CD14-positive monocyte (primary cell): ENCODE measurements around a stretch of chr3.

GRCh38 chr3:188246865-188247407, 93.0 kb downstream of the LPP start:
- CAGE, long polyA plus RNA = no peak

DNA sequence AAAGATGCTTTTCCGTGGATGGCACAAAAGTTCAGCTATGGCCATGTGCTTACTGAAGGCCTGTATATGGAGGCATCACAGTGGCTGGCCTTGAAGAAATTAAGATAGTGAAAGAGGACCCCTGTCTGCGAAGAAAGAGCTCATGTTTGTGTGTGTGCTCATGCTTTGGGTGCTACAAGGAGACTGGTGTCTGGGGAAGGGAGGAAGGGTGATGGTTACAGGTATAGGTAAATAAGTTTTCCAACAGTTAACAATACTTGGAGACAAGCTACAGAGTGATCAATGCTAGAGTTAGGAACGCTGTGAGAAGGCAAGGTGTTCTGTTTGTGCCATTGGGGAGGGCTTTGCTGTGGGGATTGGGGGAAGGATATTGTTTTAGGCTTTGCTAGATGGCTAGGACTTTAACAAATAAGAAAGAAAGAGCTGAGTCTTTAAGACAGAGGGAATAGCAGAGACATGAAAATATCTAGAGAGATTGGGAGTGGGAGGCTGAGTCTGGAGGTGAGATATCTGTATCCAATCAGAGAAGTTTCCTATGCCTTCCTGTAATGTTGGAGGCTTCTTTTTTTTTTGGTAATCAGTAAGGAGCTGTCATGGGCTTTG, 111.4 kb downstream of the LPP start:
- CAGE, long polyA plus RNA = no peak

DNA sequence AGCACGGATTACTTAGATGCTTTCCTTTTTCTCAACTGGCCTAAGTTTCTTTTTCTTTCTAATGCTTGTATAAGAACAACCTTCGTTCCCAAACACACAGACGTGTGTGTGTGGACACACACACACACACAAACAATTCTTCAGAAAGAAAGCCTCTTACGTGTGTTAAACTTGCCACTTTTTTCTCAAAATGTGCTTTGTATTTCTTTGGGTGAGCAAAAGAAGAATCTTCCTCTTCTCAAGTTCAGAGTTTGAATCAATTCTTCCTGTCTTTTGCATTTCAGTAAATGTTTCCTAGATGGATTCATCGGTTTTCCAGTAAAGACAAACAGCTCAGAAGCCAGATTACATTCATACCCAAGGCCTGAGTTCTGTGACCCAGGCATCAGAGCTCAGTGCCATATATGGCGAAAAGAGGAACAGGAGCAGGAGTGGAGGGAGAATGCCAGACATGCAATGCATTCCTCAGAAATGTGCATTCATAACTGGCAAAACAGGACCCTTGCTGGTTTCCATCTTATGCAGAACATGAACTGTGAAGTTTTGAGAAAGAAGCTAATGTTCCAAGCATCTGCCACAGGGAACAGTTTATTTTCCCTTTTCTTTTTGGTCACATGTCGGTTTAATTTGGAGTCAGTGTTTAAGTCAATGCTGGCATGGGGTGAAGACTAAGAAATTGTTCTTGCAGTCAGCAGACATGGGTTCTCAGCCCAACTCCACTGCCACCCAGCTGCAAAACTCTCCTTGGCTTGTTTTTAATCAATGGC, 116.4 kb downstream of the LPP start:
- CAGE, long polyA plus RNA = no peak

DNA sequence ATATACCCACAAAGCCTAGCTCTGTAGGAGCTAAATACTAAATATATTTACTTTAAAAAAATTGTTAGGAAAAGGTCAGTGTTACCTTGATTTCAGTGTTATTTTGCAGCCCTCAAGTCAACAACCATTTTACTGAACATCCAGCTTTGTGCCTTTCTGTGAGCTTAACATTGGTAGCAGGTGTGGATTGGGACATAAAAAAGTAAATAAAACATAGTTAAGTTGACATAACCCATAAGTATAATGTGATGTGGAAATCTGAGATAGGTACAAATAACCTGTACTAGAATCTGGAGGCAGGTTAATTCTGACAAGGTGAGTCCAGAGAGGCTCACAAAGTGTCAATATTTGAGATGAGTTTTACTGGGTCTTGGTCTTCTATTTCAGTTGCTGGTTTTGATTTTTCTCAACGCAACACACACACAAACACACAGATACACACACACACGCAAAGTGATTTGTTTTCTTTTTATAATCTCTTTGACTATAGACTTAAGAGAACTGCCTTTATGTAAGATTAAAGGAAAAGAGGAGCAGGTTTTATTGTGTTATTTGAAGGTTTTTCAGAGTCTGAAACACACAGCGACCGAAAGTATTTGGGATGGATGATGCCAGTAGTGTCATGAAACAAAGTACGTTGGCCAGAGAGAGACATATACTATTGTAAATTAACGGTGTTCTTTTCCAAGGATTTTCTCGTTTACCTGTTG, 151.4 kb downstream of the LPP start:
- CAGE, long polyA plus RNA = no peak

GRCh38 chr3:188538930-188539604, 385.1 kb downstream of the LPP start:
- CAGE, long polyA plus RNA = no peak

- CAGE, long polyA plus RNA = no peak
Observed at GRCh38 chr3:188682226-188682733, 489.5 kb upstream of the TPRG1 start.

DNA sequence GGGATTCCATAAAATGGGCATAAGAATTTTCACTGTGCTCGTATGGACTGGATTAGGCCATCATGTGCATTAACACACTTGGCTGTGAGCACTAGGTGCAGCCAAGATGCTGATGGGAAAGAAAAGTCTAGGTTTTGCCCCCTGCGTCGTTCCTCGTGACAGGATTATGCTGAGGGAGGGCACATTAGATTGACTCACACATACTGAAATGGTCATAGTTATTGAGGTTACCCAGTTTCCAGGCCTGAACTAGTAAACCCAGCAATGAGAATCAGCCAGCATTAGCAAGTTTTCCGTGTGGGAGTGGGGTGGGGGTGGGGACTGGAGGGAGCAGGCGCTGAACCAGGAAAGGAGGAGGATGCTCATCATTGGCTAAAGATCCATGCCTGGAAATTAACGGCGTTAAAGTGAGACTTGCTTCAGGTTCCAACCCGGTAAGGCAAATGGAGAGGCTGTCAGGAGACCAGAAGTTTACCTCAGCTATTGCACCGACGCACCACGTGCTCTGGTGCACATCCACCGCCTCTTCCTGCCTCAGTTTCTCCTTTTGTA, 224.9 kb upstream of the TPRG1 start:
- CAGE, long polyA plus RNA = start-site peak on the plus strand centred at position 194 of the sequence, 748 bp wide, 6 and 7 reads in 2 replicates

DNA sequence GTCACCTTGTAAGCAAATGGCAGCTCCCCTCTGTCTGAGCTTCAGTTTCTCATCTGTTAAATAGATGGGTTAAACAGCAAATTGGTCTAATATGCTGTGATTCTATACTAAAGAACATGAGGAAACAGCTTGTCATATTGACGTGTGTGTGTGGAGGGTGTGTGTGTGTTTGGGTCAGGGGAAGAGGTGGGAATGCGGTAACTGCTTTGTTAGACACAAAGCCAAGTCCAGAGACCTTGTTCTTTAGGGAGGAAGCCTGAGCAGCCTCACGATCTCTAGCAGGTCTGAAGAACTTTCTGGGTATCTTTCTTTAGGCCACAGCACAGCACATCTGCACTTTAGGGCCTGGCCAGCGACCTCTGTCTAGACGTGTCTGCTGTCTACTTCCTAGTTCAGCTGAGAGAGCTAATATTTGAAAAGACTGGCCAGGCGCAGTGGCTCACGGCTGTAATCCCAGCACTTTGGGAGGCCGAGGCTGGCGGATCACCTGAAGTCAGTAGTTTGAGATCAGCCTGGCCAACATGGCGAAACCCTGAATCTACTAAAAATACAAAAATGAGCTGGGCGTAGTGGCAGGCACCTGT, 220.0 kb upstream of the TPRG1 start:
- CAGE, long polyA plus RNA = no peak

GRCh38 chr3:189099631-189100291, 72.0 kb upstream of the TPRG1 start:
- CAGE, long polyA plus RNA = no peak

- CAGE, long polyA plus RNA = no peak
Observed at GRCh38 chr3:189166867-189167548, 4.8 kb upstream of the TPRG1 start.

DNA sequence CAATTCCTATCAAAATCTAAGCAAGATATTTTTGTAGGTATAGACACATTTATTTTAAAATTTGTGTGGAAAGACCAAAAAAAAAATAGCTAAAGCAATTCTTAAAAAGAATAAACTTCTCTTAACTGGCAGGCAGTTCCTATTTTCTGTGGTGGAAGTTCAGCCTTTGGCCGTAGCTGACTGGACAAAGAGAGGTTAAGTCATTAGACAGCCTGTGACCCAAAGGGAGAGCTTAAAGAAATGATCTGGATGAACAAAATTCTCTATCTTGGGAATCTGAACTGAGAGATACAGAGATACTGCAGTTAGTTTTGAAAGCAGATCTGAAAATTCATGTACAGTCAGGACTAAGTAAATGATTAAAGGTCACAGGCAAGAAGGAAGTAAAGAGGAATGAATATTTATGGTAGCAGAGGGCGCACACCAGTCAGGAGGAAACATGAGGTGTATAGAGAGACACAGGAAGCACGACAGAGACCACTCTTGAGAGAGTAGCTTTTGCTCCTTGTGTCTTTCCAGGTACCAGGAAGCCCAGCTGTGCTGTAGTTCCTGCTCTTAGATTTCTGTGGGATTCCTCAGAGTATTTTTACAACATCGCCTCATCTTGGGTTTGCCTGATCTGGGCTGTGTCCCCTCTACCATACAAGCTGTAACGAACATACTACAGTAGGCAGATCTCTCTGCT, 57.6 kb downstream of the TPRG1 start:
- CAGE, long polyA plus RNA = no peak

GRCh38 chr3:189270135-189270862, 98.5 kb downstream of the TPRG1 start:
- CAGE, long polyA plus RNA = no peak

DNA sequence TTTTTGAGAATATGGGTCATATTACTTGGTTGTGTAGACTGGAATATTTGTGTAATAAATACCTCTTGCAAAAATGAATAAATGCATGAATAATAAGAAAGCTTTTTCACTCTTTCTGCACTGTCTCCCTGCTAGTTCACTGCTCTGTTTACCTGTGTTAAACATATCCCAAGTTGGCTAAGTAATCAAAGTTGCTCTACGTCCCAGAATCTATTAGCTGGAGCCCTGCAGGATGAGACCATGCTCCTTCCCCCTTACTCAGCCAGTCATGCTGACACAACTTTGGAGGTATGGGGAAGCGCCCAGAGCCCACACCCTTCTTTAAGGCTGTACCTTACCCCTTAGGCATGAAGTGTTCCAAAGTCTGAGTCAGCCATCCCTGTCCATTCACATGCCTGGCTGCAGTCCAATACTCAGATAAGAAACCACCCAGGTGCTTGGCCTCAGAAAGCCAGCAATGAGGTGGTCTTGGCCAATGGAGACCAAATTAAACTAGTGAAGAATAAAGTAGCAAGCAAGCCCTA, 221.1 kb downstream of the TPRG1 start:
- CAGE, long polyA plus RNA = no peak

GRCh38 chr3:189791847-189792453, 160.8 kb downstream of the TP63 start:
- CAGE, long polyA plus RNA = no peak

- CAGE, long polyA plus RNA = no peak
Observed at GRCh38 chr3:190058304-190059393, 62.0 kb downstream of the P3H2 start.

DNA sequence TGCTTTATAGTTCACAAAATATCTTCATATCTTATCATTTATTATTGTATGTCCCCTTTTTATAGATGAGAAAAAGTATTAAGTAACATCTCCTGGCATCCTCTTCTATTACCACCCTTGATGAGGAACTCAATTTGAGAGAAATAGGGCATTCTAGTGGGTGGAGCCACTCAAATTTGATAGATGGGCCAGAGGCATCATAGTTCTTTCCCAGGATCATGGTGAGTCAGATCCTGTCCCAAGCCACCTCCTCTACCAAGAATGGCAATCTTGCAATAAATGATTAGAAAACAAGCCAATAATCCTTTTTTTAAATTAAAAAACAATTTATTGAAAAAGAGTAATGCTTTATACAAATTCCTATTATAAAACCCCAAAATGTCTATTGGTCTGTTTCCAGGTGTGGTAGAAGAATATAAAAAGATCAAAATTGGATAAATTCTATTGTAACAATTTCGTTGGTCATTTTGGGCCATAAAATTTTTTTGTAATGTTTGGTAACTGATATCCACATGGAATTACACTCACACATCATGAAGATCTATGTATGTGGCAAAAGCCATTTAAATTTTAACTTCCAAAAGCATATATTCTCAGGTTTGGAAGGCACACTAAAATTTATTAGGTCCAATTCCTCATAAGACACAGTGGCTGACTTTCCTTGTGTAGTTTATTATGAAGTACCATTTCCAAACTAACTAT, 16.7 kb downstream of the CLDN1 start:
- CAGE, long polyA plus RNA = no peak

DNA sequence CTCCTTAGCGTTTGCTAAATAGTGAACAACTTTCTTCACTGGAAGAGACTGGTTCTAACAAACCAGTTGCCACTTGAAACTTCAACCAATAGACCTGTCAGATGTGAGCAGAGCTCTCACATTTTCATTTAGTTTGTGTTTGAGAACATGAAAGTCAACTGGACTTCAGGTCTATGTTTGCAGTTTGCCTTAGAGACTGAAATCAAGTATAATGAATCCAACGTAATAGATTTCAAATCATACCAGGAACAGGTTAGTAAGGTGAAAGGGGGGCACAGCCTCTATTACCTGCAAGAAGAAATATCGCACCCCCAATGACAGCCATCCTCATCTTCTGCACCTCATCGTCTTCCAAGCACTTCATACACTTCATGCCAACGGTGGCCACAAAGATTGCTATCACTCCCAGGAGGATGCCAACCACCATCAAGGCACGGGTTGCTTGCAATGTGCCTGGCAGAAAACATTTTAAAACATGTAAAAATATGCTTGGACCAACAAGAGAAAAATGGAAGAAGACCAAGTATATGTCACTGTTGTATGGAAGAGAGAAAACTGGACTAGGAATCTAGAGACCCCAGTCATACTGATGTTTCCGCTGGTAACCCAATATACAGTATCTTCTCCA, 9.5 kb downstream of the CLDN1 start:
- CAGE, long polyA plus RNA = no peak

DNA sequence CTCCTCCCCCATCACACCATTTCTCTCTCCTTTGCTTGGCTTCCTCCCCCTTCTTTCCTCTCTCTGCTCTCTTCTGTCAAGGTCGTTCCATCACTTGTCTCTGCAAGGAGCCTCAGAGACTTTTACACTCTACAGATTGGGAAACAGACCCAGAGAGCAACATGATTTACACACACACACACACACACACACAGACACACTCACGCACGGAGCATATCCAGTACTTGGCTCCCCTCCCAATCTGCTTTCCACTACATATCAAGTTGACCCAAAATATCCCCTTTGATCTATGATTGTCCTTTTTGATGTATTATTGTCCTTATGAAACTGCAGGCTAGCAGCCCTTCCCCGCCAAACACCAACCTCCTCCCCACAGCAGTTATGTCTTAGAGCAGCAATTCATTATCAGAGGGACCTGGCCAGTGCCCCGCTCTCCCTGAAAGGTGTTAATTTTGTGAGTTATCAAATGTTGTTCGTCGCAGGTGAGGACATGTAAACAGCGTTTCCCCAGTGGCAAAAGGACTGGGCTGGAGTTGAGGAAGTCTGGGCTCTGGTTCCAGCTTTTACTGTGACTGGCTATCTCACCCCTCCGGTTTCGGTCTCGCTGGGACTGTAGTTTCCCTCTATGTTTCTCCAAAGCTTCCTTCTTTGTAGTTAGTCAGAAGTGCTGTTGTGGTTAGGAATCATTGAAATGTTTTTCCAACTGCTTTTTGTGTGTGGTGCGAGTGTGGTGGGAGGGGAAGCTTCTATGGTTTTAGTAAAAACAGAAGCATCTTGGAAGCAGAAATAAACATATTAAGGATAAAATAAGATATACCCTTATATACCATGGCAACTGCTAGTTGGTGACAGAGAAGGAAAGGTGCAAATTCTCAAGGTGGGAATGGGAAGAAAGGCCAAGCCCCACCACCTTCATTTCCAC, 851 bp upstream of the CLDN1 start:
- CAGE, long polyA plus RNA = no peak

DNA sequence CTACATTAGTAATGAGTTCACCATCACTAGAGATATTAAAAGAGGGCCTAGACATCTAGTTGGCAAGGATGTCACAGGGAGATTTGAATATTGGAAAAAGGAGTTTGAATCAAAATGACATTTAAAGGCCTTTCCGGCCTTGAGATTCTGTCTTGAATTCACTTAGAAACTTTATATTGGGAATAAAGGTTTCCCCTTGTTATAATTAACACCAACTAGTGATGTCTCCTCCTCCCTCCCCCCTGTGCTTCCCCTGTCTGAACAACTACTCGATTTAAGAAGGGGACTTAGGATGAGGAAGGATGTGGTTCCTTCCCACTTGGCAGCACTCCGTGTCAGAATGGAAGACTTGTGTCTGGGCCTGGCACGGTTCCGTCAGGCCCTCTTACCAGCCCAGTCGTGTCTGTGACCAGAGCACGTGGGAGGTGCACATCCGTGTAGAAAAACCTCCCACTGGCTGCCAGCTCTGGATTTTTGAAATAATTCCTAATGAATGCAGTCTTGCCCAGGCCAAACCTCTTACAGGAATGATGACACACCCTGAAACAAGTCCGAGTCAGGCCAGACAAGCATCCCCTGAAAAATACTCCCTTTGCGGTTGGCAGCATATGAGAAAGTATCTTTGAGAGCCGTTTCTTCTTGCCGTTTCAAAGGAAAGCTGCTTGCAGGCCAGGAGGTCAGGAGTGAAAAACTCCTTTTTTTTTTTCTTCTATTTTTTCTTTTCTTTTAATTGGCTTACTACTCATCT, 19.5 kb downstream of the IL1RAP start:
- CAGE, long polyA plus RNA = no peak

DNA sequence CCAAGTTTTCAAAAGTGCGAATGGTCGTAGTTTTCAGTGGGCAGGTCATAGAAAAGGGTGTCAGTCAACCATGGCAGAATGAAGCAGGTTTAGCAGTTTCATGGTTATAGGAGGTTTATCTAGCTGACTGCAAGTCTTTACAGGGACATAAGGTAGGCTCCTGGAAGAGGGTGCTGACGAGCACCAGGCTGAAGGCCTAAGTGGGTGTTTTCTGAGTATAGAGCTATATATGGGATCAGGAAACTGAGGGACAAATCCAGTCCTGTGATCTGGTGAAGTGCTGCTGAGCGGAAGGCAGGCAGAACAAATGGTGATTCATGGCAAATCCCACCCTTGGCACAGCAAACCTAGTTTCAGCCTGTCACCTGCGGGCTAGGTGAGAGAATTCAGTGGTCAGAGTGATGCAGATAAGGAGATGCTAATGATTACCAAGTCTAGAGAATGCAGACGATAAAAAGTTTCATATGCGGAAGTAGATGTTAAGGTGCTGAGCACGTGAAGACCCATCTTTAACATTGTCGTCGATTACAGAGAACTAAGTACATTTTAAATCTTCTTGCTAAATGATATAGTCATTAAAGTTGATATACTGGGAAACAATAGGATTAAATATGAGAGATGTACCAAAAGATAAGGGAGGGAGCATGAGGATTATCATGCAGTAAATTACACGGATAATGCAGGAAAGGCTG, 46.6 kb downstream of the IL1RAP start:
- CAGE, long polyA plus RNA = no peak